ENCODE results near the gene PDS5A.

DNA sequence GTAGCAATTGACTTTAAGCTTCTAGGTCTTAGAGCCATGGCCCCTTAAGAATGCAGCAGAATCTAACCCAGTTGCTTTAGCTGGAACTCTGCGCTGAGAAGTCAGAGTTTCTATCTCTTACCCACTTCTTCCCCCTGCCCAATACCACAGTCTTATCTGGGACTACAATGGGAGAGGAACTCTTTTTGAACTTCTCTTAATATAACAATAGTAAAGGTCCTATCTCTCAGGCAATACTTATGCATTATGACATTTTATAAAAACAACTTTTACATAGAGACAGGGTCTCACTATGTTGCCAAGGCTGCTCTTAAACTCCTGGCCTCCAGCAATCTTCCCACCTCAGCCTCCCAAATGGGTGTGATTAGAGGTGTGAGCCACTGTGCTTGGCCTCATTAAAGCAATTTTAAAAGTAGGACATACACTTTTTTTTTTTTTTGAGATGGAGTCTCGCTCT lies 1.8 kb downstream of the TLR10 start:
- PRO-cap: no peak

DNA sequence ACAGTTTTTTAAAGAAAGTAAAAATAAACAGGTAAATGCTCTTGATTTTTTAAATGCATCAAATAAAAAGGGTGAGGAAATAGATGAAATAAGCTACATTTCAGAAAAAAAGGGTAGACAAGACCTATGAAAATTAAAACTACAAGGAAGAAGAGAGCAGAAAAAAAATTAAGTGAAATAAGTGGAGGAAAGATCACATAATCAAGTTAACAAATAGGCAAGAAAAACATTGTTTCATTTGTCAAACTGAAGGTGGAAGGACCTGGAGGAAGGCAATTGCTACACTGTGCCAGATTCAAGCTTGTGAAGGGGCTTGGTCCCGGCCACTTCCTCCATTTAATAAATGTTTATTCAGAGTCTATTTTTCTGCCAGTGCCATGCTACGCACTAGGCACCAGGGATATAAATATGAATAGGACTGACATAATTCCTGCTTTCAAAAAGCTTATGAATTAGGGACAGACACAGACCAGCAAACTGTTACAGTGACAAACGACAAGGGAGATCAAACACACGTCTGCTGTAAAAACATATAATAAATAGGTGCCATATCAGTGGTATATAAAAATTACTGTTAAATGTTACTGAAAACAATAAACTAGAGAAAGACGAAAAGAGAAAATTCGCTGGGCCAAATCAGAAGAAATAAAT lies 646 bp downstream of the TLR6 start:
- PRO-cap: no peak

- PRO-cap: no peak
These were observed 75.8 kb downstream of the FAM114A1 start for GRCh38 chr4:38943386-38943777.

DNA sequence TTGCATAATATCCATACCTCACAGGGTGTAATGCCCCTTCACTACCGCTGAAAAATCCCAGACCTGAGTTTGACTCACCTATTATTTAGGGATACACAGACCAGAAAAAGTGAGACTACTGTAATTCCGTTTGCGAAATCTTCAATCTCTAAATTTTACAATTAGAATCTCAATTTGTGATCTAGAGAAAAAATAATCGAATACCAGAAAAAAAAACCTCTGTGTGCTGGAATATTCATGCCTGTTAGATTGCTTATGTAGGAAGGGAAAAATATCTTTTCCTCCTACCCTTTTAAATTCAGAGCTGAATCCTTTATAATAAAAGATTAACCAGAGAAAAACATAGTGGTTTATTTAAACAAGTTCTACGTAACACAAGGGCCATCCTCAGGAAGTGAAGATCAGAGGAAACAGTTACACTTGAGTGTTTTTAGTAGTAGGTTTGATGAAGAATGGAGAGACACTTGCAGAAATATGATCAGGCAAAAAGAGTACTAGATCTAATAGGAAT lies 66.5 kb downstream of the TMEM156 start:
- PRO-cap: no peak

DNA sequence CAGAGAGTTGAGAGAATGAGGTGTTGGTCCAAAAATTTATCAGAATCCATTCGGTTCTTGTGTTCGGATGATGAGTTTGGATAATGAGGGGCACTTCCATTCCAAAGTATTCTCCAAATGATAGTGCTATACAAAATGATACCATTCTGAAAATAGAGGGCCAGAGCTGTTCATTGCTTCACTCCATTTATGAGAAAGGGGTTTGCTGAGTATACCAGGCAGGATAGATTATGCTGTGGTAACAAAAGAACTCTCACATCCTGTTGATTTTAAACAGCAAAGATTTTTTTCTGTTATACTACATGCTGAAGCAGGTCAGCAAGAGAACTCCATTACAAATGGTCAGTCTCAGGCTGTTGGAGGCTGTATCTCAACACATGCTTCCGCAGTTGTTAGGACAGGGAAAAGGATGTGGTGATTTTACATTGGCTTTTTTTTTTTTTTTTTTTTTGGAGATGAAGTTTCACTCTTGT lies 13.8 kb upstream of the KLHL5 start:
- PRO-cap: no peak

GRCh38 chr4:39306418-39306731 lies 59.8 kb downstream of the RFC1 start:
- PRO-cap: no peak

DNA sequence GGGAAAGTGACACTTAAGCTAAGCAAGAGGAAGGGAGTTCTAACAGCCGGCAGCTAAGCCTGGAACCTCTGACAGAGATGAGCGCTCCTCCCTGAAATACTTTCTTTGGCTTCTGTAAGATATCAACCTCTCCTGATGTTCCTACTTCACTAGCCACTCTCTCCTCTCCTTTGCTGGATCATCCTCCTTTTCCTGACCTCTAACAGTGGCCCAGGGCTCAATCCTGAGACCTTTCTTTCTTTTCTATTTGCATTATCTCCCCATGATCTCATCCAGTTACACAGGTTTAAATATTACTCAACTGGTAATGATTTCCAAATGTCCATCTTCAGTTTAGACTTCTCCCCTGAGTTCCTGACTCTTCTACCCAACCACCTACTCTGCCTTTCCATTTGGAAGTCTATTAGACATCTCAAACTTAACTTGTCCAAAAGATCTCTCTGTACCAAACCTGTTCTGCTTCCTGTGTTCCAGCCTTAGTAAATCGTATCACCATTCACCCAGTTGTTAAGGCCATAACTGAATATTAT lies 41.2 kb downstream of the RFC1 start:
- PRO-cap: no peak

DNA sequence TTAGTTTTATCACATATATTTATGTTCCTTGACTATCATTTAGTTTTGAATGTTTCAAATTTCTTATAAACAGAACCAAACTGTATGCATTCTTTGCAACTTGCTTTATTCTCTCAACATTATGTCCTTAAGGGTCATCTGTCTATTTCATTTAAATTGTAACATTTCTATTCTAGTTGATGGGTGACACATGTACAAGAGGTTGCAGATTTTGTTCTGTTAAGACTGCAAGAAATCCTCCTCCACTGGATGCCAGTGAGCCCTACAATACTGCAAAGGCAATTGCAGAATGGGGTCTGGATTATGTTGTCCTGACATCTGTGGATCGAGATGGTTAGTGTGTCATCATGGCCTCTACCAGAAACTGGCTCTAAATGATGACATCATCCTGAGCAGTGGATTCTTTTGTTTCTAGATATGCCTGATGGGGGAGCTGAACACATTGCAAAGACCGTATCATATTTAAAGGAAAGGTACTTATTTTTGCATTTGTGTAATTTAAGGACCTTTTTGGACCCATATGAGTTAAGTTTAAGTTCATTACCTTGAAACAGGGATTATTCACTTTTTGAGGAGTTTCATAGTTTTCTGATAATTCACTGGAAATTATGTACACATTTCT lies 6.1 kb downstream of the LIAS start:
- PRO-cap: no peak

GRCh38 chr4:39470293-39470786 lies 11.5 kb downstream of the LIAS start:
- PRO-cap: no peak

DNA sequence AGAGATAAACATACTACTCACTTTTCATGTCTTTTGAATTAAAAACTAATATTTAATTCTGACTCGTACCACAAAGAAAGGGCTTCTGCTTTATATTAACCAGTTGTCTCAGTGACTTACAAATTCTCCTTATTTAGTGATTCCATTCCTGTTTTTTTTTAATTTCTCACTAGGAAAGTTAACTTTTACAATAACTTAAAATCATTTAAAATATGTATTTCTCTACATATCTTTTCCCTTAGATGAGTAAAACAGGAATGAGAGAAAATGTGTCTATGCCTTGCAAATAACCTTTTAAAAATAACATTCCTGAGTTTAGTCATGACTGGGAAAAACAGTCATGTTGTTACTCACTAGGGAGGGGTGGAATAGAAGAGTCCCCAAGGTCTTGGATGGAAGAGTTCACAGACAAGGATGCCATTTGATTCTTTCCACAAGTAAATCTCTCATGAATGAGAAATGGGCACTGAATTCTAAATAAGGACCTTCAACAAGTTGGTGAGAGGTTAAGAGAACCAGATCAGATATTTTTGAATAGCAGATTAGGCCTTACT lies 25.3 kb downstream of the UGDH start:
- PRO-cap: no peak

- PRO-cap: no peak
These were observed 986 bp downstream of the UGDH start for GRCh38 chr4:39526310-39526595.

GRCh38 chr4:39563810-39564204 lies 36.6 kb upstream of the UGDH start:
- PRO-cap: no peak

GRCh38 chr4:39614623-39615153 lies 24.0 kb downstream of the SMIM14 start:
- PRO-cap: no peak

DNA sequence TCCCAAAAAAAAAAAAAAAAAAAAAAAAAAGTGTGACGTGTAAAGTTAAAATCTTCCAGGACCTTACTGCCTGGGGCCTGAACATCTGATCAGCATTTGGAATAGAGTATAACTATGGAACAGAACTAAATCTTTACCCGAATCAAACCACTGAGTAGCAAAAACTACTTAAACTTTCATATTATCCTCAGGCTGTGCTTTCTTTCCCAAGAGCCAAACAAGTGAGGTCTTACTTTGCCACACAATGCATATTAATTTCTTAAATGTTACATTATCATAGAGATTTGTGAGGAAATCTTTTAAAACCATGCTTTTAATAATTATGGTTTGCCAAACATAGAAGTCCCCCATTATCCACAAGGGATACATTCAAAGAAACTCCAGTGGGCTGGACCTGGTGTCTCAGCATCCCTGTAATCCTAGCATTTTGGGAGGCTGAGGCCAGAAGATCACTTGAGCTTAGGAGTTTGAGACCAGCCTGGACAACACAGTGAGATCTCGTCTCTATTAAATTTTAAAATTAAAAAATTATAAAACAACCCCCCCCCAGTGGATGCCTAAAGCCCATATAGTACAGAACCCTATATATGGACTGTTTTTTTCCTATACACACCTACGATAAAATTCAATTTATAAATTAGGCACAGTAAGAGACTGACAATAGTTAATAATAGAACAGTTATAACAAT lies 2.4 kb downstream of the SMIM14 start:
- PRO-cap: no peak

GRCh38 chr4:39637998-39638376 lies 678 bp downstream of the SMIM14 start:
- PRO-cap: bidirectional peak, plus-strand start at chr4:39638286, minus-strand start at chr4:39638281

DNA sequence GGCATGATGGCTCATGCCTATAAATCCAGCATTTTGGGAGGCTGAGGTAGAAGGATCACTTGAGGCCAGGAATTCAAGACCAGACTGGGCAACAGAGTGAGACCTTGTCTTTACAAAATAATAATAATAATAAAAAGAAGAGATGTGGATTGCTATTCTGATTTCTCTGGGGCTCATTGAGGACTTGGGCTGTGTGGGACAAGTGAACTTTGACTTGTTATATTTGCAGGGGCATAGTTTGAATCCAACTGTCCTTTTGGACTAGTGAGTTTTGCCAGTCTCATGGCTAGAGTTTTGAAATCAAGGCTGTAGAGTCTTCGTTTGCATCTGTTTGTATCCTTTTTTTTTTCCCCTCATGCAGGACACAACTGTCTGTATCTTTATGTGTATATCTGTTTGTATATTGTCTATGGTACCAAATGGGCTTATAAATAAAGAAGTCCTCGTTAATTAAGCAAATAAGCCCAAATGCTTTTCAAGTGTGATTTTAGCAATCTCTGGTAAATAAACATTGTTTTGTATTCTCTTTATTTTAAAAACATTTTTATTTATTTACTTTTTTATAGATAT lies 11.2 kb upstream of the SMIM14 start:
- PRO-cap: no peak

GRCh38 chr4:39946176-39946713 lies 31.5 kb downstream of the PDS5A start:
- PRO-cap: no peak

DNA sequence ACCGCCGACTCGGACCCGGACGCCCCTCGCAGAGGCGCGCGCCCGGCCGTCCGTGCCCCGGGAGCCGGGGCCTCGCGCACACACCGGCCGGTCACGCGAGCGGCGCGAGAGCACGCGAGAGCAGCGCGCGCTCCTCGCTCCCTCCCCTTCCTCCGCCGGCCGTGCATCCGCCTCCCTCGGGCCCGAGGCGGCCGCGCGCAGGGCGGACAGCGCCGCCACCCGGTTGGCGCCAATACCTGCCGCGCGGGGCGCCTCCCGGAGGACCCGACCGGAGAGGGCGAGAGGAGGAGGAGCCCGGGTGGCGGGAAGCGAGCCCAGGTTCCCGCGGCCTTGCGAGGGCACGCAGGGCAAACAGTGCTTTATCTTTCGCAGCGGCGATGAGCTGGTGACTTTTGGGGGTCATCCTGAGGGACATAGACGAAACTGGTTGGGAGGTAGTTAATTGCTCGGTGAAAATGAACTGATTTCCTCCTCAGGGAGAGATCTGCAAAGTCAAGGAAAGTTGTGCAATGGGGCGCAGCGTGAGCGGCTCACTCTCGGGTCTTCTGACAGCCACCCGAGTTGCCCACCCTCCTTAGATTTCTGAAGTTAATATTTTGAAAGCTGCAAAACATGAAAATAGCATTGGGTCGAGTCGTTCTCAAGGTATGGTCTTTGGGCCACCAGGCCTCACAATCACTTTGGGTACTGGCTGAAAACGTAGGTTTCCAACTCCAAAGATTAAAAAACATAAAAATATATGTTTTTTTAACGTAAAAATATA lies at the start of gene PDS5A:
TSS of gene PDS5A (minus strand) at position 116 of the 763 bp plus-strand sequence.
- PRO-cap: bidirectional peak, plus-strand start at position 280 of the sequence, minus-strand start at position 68 of the sequence

GRCh38 chr4:40211402-40211764 lies 14.6 kb downstream of the RHOH start:
- PRO-cap: no peak

- PRO-cap: no peak
These were observed 15.1 kb downstream of the RHOH start for GRCh38 chr4:40211765-40212397.

Data from bronchus (tissue), 1 donor.